ENCODE data around the genes CX3CL1 and ZNF319.

GRCh38 chr16:56990588-56991164 lies 1.3 kb downstream of the NLRC5 start:
- PRO-cap, 3 experiments = no peak in any of the 3 experiments
- RRBS = no CpG with 5 or more reads among the region's 9 CpGs

GRCh38 chr16:57000341-57001122 lies 11.2 kb downstream of the NLRC5 start:
- PRO-cap, 3 experiments = no peak in any of the 3 experiments
- RRBS = no CpG with 5 or more reads among the region's 8 CpGs

GRCh38 chr16:57042578-57043177 lies 49.7 kb upstream of the CPNE2 start:
- PRO-cap, 3 experiments = no peak in any of the 3 experiments
- RRBS = no CpG with 5 or more reads among the region's 8 CpGs

DNA sequence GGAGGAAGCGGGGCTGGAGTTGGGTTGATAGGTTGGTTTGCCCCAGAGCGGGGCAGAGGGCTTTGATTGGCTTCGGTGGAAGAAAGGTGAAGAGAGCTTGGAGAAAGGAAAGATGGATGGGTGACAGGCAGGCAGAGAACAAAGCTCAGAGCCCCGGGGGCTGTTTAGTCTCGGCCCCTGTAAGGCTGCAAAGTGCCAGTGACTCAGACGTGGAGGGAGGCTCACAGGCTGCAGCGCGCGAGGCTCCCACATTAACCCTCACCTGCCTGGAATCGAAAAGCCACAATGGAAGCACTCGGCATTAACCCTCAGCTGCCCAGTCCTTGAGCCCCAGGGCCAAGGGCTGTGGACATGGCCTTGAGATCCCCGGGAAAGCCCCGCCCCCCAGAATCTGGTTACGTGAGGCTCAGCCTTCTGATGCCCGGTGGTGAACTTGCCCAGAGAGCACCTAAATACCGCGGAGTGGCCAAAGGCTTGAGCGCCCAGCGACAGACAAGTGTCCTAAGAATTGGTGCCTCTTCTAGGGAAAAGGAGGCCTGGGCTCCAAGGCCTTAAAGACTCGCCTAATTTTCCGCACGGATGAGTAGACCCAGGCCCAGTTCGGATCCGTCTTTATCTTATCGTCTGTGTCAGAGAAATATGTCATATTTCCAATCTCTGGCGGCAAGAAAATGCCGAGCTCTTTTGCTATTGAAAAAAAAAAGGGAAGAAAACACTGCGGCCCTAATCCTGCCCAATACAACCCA lies 846 bp upstream of the CPNE2 start:
- PRO-cap, 3 experiments = peak in 1 of 3 experiments; most common plus-strand start position 206 of the sequence (in 1)
- RRBS = 5% methylated on average over 4 of the region's 28 CpGs

DNA sequence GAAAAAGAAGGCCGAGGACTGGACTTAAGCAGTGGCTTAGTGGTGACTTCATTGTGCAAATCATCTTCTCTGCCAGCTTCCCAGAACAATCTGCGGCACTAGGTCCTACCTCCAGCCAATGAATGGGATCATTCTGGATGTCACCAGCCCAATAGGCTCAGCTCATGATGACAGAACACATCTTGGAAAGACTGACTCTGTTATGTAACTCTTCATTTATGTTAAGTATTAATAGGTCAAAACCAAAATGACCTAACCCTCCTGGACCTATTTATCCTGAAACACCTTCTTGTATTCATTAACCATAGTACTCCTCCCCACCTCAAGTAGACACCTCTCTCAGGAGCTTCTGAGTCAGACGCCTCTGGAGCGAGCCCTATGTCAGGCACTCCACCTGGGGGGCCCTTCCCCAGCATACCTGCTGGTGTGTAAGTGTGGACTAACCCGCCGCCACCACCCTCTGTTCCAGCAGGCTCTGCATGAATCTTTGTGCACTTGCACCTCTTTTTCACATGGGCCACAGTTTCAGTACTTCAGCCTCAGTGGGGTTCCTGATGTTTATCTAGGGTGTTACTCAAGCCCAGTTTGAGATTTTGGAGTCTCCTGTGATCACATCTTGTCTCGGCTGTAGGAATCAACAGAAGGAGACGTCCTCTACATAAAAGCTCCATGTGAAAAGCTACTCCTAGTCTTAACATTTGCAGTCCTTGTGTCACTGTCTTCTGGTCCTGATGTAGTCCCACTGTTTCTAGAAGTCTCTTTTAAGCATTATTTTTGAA lies 7.3 kb downstream of the ARL2BP start:
- PRO-cap, 3 experiments = no peak in any of the 3 experiments
- RRBS = no CpG with 5 or more reads among the region's 8 CpGs

- PRO-cap, 3 experiments = no peak in any of the 3 experiments
- RRBS = 1% methylated on average over 2 of the region's 12 CpGs
Measured at GRCh38 chr16:57300914-57301133, 16.4 kb upstream of the PLLP start.

DNA sequence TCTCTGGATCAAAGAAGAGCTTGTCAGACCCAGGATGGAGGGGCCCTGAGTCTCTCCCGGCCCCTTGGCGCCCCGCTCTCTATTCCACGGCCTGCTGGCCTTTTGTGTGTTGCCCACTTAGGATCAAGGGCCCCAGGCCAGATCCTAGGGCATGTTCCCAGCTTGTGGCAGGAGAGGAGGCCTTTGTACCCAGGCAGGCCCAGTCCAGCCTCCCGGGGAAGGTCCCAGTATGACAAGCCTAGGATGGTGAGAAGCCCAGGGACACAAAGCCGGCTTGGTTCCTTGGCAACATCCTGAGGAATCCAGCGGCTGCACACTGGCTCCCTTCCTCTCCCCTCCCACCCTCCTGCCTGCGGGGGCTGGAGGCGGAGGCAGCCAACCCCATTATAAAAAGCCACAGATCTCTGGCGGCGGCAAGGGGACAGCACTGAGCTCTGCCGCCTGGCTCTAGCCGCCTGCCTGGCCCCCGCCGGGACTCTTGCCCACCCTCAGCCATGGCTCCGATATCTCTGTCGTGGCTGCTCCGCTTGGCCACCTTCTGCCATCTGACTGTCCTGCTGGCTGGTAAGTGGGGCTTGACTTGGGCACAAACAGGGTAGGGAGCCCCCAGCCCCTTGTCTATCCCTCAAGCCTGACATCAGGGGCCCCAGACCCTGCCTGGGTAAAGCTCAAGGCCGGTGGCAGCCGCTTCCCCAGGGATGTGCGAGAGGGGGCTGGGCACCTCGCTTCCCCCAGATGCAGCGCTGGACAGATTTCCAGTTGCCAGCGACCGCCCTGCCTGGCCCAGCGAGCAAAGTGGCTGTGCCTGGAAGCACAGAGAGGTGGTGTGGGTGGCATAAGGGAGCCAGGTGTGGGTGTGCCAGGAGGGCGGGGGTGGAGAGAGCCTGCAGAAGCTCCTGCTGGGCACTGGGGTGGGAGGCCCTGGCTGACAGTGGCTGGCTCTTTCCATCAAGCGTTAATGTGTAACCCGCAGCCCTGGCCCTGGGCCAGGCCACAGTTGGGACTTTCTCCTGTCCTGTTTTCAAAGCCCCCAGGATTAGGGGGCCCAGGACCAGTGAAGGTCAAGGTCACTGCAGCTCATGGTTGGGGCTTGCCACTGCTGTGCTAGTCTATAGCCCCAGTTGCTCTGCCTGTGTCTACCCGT lies at the start of gene CX3CL1:
Gene CX3CL1 (plus strand): TSS at position 416 of the 1,144 bp plus-strand sequence.
- PRO-cap, 3 experiments = peak in 3 of 3 experiments; most common plus-strand start position 416 of the sequence (in 3); most common minus-strand start position 295 of the sequence (in 2)
- RRBS = 0% methylated on average over 1 of the region's 30 CpGs

DNA sequence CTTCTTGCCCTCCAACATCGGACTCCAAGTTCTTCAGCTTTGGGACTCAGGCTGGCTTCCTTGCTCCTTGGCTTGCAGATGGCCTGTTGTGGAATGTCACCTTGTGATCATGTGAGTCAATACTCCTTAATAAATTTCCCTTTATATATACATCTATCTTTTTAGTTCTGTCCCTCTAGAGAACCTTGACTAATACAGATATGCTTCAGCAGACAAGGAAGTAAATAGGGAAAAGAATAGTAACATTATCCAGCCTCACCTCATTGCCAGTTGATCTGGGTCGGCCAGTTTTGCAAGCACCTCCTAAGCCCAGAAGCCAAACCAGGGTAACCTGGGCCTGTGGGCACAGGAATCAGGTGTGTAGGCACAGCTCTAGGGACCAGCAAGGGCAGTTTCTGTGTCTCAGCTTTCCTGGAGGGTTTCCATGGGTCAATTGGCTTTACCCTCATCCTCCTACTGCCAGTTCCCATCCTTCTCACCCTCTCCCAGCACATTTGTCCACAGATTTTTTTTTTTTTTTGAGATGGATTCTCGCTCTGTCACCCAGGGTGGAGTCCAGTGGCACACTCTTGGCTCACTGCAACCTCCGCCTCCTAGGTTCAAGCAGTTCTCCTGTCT lies 11.8 kb upstream of the CCL17 start:
- PRO-cap, 3 experiments = no peak in any of the 3 experiments
- RRBS = no CpG with 5 or more reads among the region's 4 CpGs

- PRO-cap, 3 experiments = no peak in any of the 3 experiments
- RRBS = 7% methylated on average over 3 of the region's 8 CpGs
Measured at GRCh38 chr16:57418755-57419401, 14.3 kb downstream of the CCL17 start.

DNA sequence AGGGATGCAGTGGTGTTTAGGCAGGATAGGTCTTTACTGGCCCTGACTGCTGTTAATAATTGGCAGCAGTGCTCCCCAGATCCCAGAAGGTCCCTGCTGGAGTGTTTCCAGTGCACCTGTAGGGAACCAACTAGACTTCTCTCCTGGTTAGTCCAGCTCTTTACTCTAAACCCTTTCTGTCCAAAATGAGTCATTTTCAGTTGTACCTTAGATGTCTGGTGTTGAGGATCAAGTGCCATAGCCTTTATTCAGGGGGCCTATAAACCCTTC lies 8.7 kb downstream of the POLR2C start:
- PRO-cap, 3 experiments = no peak in any of the 3 experiments

- PRO-cap, 3 experiments = no peak in any of the 3 experiments
- RRBS = no CpG with 5 or more reads among the region's 18 CpGs
Measured at GRCh38 chr16:57774737-57775560, 27.3 kb downstream of the KIFC3 start.

DNA sequence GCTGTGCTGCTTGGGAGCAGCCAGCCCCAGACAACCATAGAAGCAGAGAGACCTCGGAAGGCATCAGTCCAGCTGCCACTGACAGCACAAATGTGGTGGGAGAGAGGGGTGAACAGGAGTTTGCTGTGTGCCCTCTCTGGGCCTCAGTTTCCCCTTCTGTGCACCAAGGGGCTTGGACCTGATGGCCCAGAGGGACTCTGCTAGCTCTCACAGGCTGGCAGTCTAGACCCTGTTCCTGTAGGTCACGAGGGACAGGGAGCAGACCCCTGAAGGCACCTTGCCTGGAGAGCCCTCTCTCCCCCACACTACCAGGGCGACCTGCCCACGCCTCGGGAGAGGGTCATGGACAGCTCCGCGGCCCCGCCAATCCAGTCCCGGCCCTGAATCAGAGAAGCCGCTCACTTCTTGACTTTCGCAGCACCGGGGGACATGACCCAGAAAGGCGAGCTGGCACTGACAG lies 5.2 kb downstream of the KIFC3 start:
- PRO-cap, 3 experiments = peak in 1 of 3 experiments; most common plus-strand start position 371 of the sequence (in 1)
- RRBS = 68% methylated on average over 2 of the region's 13 CpGs

DNA sequence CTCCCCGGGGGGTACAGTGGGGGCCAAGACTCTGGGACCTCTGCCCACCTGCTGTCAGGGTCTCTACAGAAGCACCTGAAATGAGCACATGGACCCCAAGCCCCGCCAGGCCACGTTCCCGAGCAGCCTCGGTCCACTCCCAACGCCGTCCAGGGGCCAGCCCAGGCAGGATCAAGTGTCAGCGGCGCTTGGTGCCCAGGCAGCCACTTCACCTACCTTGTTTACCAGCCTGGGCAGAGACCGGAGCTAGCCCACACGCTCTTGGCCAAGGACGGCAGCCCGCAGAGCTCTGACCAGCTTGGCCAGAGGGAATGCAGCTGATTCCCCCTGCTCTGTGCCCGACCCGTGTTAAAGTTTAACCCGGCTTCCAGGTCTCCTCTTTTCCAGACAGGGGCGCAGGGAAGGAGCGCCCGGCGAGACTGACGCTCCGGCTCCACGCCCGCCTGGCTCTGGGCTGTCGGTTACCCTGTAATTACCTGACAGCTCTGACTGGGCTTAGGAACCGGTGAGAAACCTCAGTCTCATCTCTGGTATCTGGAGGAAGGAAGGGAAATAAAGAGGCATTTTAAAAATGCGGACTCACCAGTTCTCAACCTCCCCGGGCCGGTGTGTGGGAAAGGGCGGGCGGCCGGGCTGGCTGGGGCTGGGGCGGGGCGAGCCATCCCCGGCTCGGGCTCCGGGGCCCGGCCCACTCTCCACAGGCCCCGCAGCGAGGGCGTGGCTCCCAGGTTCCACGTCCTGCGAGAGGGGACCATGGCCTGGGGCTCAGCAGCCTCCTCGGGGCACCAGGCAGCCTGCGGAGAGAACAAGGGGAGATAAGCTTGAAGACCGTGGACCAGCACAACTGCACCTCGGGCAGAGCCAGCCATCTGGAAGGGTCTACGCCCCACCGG lies 4.6 kb downstream of the KIFC3 start:
- PRO-cap, 3 experiments = peak in 3 of 3 experiments; most common plus-strand start position 734 of the sequence (in 1); most common minus-strand start position 451 of the sequence (in 3)
- RRBS = 43% methylated on average over 21 of the region's 49 CpGs

GRCh38 chr16:57799307-57800148 lies 2.8 kb downstream of the KIFC3 start:
- PRO-cap, 3 experiments = no peak in any of the 3 experiments
- RRBS = no CpG with 5 or more reads among the region's 8 CpGs

- PRO-cap, 3 experiments = no peak in any of the 3 experiments
- RRBS = no CpG with 5 or more reads among the region's 8 CpGs
Measured at GRCh38 chr16:57894441-57895108, 76.4 kb downstream of the CNGB1 start.

DNA sequence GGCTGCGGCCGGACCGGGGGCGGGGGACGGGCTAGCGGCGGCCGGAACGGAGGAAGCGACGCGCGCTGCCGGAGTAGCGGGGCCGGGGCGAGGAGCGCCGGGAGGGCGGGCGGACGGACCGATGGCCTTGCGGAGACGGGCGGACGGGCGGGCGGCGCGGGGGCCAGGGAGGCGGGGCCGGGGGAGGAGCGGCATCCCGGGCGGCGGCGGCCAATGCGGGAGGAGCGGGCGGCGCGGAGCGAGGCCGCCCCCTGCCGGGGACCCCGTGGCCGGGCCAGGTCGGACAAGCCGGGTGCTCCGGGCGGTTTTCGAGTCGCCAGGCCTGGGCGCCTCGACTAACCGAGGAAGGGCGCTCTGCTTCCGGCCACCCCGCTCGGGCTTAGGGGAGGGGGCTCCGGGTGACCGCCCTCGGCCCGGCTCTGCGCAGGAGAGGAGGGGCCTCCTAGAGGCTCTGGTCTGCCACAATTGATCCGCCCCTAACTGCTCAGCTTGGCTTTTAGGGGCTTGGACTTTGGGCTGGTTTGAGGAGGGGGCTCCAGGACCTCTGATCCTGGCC lies at the start of gene ZNF319:
Gene ZNF319 (minus strand): TSS at position 141 of the 556 bp plus-strand sequence.
- PRO-cap, 3 experiments = peak in 3 of 3 experiments; most common plus-strand start position 266 of the sequence (in 3); most common minus-strand start position 137 of the sequence (in 3)
- RRBS = under 1% methylated on average over 34 of the region's 67 CpGs

DNA sequence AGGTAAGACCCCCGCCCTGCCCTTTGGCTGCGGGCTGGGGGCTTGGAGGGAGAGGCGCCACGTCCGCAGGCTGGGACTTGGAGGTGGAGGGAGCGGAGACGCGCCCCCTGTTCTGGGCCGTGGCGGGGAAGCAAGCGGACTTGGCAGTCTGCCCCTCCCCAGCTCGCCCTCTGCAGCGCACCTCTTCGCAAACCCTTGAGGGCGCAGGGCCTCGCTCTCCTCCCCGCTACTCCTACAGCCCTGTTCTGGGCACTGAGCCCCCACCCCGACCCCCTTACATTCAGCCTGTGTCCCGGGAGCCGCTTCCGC lies 911 bp downstream of the MMP15 start:
- PRO-cap, 3 experiments = no peak in any of the 3 experiments
- RRBS = under 1% methylated on average over 3 of the region's 21 CpGs

GRCh38 chr16:58114627-58115375 lies 14.4 kb downstream of the CFAP20 start:
- PRO-cap, 3 experiments = no peak in any of the 3 experiments
- RRBS = no CpG with 5 or more reads among the region's 17 CpGs

- PRO-cap, 3 experiments = no peak in any of the 3 experiments
- RRBS = no CpG with 5 or more reads among the region's 4 CpGs
Measured at GRCh38 chr16:58176882-58177403, 21.0 kb downstream of the CSNK2A2 start.

GRCh38 chr16:58582623-58583460 lies 46.8 kb downstream of the CNOT1 start:
- PRO-cap, 3 experiments = no peak in any of the 3 experiments
- RRBS = no CpG with 5 or more reads among the region's 11 CpGs